Endothelial cell of umbilical vein (primary cell): Measurements from ENCODE around the gene ADAM30.

GRCh38 chr1:119604972-119605419, 43.1 kb downstream of the ZNF697 start:
- PRO-cap = no peak
CAGE:
- cytosol, long polyA minus RNA = no peak
- cytosol, long polyA plus RNA = no peak
- long polyA plus RNA = no peak
- nucleus, long polyA minus RNA = no peak
- nucleus, long polyA plus RNA = no peak

- PRO-cap = no peak
CAGE:
- cytosol, long polyA minus RNA = no peak
- cytosol, long polyA plus RNA = no peak
- long polyA plus RNA = no peak
- nucleus, long polyA minus RNA = no peak
- nucleus, long polyA plus RNA = no peak
Observed at GRCh38 chr1:119784531-119785017, 15.9 kb upstream of the HMGCS2 start.

GRCh38 chr1:119896071-119896631, at the start of gene ADAM30:
Gene ADAM30, minus strand, starts transcription at chr1:119896515.
- PRO-cap = no peak
CAGE:
- cytosol, long polyA minus RNA = no peak
- cytosol, long polyA plus RNA = no peak
- long polyA plus RNA = no peak
- nucleus, long polyA minus RNA = no peak
- nucleus, long polyA plus RNA = no peak

- PRO-cap = no peak
CAGE:
- cytosol, long polyA minus RNA = no peak
- cytosol, long polyA plus RNA = no peak
- long polyA plus RNA = no peak
- nucleus, long polyA minus RNA = no peak
- nucleus, long polyA plus RNA = no peak
Observed at GRCh38 chr1:120158028-120158559, 18.2 kb downstream of the SEC22B start.

GRCh38 chr1:120232751-120233274, 56.5 kb upstream of the SEC22B start:
- PRO-cap = no peak
CAGE:
- cytosol, long polyA minus RNA = no peak
- cytosol, long polyA plus RNA = no peak
- long polyA plus RNA = no peak
- nucleus, long polyA minus RNA = no peak
- nucleus, long polyA plus RNA = no peak

DNA sequence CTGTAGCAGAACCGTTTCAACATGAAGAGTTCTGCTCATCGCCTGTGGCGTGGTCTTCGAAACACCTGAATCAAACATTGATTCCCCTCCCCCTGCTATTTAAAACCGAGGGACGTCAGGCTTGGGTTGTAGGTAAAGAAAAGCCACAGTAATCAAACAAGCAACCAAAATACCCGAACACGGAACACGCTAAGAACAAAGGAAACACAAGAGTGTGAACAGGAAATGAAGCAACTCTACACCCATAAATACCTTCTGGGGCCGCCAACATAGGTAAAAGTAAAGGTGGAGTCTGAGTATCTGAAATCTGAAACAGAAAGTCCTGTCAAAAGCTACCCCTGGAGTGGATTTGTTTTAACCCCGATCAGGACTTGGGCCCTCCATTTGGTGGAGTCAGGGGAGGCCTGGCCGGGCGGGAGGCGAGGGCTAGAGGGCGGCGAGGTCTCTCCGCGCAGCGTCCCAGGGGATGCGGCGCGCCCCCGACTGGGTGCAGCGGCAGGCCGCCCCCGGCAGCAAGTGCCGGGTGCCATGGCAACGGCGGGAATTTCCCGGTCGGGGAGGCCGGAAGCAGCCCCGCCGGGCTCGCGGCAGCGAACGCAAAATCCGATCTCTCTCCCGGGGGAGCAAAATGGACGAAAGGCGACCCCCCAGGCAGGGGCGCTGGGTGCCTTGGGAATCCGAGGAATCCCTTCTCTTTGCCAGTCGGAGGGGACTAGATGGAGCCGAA, 74.2 kb upstream of the NBPF8 start:
- PRO-cap = unidirectional peak, plus-strand start at position 570 of the sequence
CAGE:
- cytosol, long polyA minus RNA = no peak
- cytosol, long polyA plus RNA = no peak
- long polyA plus RNA = no peak
- nucleus, long polyA minus RNA = no peak
- nucleus, long polyA plus RNA = no peak

DNA sequence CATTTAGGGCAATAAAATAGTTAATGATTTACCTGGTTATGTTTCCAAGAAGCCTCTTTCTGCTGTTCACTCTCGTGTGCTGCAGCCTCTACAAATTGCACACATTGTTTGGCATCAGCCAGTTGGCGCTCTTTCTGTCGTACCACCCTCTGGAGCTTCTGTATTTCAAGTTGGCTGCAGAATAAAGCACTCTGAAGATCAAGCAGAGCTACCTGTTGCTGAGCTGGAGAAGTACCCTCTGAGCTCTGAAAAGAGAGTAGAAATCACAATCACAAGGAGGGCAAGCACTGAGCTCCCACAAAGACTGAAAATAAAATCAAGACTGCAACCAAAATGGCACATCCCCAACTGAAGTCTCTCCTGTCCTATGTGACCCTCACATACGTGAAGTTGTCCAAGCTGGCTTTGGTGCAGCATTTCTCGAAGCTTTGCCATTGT, 133.4 kb downstream of the NBPF8 start:
- PRO-cap = no peak
CAGE:
- cytosol, long polyA minus RNA = no peak
- cytosol, long polyA plus RNA = no peak
- long polyA plus RNA = no peak
- nucleus, long polyA minus RNA = no peak
- nucleus, long polyA plus RNA = no peak

- PRO-cap = no peak
CAGE:
- cytosol, long polyA minus RNA = no peak
- cytosol, long polyA plus RNA = no peak
- long polyA plus RNA = no peak
- nucleus, long polyA minus RNA = no peak
- nucleus, long polyA plus RNA = no peak
Observed at GRCh38 chr1:120559254-120559528, 144.4 kb downstream of the NBPF8 start.

- PRO-cap = no peak
CAGE:
- cytosol, long polyA minus RNA = no peak
- cytosol, long polyA plus RNA = no peak
- long polyA plus RNA = no peak
- nucleus, long polyA minus RNA = no peak
- nucleus, long polyA plus RNA = no peak
Observed at GRCh38 chr1:120941277-120941883, 51.8 kb downstream of the PPIAL4A start.

- PRO-cap = no peak
CAGE:
- cytosol, long polyA minus RNA = no peak
- cytosol, long polyA plus RNA = no peak
- long polyA plus RNA = no peak
- nucleus, long polyA minus RNA = no peak
- nucleus, long polyA plus RNA = no peak
Observed at GRCh38 chr1:143748928-143749226, 156.9 kb downstream of the H3-7 start.

DNA sequence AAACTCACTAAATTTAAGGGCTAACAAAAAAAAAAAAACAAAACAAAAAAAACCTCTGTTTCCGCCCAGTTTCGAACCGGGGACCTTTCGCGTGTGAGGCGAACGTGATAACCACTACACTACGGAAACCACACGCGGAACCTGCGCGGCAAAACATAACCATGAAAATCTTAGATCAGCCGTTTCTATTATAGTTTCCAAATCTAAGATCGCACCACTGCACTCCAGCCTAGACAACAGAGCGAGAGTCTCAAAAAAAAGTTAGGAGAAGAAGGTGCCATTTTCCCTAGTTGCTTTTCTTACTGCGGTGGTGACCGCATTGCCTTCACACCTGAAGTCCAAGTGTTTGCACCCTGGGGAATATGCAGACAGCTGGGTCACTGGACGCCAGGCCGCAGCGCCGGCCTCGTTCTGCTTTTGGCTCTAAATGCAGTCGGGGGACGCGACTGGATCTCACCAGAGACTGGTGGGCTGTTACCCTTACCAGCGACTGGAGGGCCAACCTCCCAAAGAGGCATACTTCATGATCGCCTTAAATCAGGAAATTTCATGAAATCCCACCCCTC, 101.8 kb downstream of the H3-7 start:
- PRO-cap = no peak
CAGE:
- cytosol, long polyA minus RNA = no peak
- cytosol, long polyA plus RNA = no peak
- long polyA plus RNA = no peak
- nucleus, long polyA minus RNA = no peak
- nucleus, long polyA plus RNA = no peak

GRCh38 chr1:143874565-143874873, 31.3 kb downstream of the H3-7 start:
- PRO-cap = no peak
CAGE:
- cytosol, long polyA minus RNA = no peak
- cytosol, long polyA plus RNA = no peak
- long polyA plus RNA = no peak
- nucleus, long polyA minus RNA = no peak
- nucleus, long polyA plus RNA = no peak

GRCh38 chr1:144250055-144250507, 123.4 kb downstream of the PPIAL4E start:
- PRO-cap = no peak
CAGE:
- cytosol, long polyA minus RNA = no peak
- cytosol, long polyA plus RNA = no peak
- long polyA plus RNA = no peak
- nucleus, long polyA minus RNA = no peak
- nucleus, long polyA plus RNA = no peak

DNA sequence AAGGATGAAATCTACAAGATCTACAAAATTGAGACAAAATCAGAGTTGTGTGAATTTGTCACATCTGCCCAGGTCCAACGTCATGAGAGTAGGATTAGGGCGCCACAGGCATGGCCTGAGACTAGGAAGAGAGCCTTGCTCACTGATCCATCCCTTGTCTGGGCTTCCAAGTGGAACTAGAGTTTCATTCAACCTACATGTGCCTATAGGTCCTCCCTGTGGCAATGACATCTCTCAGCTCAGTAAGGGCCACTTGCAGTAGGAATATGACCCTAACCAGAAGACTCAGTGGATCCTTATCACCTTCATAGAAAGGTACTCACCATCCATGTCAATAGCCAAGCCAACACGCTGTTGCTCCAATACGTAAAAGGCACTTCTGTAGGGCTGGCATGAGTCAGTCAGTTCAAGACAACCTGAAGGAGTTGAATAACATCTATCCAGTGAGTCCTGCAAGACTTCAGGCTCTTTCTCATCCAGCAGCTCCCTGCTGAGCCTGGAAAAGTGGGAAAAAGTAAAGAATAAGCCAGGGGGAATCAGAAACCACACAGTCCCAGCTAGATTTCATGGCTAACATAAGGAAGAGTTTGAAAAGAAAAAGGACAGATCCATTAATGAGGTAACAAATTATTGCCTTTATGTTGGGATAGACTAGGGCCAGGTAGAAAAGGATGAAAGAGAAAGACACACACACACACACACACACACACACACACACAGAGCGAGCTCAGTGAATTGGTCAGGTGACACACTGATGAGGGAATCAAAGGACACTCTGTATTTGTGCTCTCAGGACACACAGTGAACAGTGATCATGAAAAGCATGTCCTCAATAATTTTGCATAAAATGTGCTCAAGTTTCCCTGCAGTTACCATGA, 33.7 kb downstream of the NBPF15 start:
- PRO-cap = no peak
CAGE:
- cytosol, long polyA minus RNA = no peak
- cytosol, long polyA plus RNA = no peak
- long polyA plus RNA = no peak
- nucleus, long polyA minus RNA = no peak
- nucleus, long polyA plus RNA = no peak

DNA sequence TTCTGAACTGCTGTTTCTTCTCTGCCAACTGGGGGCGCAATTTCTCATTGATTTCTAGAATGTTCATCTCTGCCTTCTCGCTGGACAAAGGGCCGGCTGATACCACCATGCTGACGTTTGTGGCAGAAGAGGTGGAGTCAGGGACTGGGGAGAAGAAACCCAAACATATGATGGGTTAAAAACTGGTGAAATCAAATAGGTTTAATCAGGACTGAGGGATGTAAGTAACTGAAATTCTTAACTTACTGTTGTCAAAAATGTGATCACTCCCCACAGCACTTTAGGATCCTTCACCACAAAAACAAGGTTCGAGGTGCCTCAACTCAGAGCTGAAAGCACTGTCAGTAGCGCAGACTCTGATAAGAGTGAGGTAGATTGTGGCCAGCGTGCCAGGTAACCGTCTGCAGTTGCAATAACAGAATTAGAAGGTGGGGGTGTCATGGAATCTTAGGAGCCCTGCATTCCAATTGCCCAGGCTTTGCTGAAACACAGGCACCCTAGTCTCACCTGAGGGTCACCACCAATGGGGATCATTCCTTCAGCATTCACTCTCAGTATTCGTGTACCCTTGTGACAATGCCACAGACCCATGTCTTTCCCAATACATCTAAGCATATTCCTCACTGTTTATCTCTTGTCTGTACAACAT, 21.4 kb downstream of the NBPF15 start:
- PRO-cap = no peak
CAGE:
- cytosol, long polyA minus RNA = no peak
- cytosol, long polyA plus RNA = no peak
- long polyA plus RNA = no peak
- nucleus, long polyA minus RNA = no peak
- nucleus, long polyA plus RNA = no peak

DNA sequence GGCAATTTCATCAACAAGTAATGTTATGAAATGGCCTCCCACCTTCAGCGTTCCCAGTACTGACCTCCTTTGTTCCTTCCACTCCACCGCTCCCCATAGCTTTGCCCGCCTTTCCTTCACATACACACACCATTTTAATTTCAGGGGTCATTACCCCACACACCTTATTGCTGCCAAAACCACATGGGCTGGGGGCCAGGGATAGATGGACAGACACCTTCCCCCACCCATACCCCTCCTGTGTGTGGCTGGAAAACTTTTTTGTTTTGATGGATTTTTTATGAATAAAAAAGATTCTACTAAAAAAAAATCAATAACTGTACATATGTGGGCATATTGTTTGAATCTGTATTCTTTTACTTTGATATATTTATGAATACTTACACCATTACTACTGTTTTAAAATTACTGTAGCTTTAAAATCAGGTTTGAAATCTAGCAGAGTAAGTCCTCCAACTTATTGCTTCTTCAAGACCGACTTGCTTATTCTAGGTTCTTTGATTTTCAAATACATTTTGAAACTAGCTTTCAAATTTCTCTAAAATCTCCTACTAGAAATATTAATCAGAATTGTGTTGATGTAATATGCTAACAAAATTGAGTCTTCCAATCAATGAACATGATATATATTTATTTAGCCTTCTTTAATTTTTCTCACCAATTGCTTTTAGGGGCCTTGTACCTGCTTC, 18.4 kb downstream of the NBPF15 start:
- PRO-cap = no peak
CAGE:
- cytosol, long polyA minus RNA = no peak
- cytosol, long polyA plus RNA = no peak
- long polyA plus RNA = no peak
- nucleus, long polyA minus RNA = no peak
- nucleus, long polyA plus RNA = start-site peak on the minus strand centred at position 133 of the sequence, 65 bp wide, 19 and 16 reads in 2 replicates

- PRO-cap = no peak
CAGE:
- cytosol, long polyA minus RNA = no peak
- cytosol, long polyA plus RNA = no peak
- long polyA plus RNA = no peak
- nucleus, long polyA minus RNA = no peak
- nucleus, long polyA plus RNA = no peak
Observed at GRCh38 chr1:144983795-144984441, 111.2 kb downstream of the SRGAP2B start.

DNA sequence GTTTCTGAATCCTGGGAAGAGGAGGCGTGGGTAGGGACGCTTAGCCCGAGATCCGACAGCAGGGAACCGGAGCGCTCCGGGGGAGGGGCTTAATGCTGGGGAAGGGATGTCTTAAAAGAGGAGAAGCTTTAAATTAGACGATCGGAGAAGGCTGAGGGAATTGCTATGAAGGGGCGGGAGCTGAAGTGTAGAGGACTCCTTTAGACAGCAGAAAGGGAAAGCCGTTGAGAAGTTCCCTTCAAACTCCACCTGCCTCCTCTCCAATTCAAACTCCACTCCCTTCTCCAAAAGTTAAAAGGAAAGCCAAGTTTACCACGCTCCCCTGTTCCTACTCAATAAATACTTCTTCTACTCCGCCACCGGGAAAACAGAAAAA, 542 bp downstream of the FAM72D start:
- PRO-cap = no peak
CAGE:
- cytosol, long polyA minus RNA = no peak
- cytosol, long polyA plus RNA = no peak
- long polyA plus RNA = no peak
- nucleus, long polyA minus RNA = no peak
- nucleus, long polyA plus RNA = no peak

GRCh38 chr1:145707987-145708541, 896 bp upstream of the PDZK1 start:
- PRO-cap = no peak
CAGE:
- cytosol, long polyA minus RNA = no peak
- cytosol, long polyA plus RNA = no peak
- long polyA plus RNA = no peak
- nucleus, long polyA minus RNA = no peak
- nucleus, long polyA plus RNA = no peak

DNA sequence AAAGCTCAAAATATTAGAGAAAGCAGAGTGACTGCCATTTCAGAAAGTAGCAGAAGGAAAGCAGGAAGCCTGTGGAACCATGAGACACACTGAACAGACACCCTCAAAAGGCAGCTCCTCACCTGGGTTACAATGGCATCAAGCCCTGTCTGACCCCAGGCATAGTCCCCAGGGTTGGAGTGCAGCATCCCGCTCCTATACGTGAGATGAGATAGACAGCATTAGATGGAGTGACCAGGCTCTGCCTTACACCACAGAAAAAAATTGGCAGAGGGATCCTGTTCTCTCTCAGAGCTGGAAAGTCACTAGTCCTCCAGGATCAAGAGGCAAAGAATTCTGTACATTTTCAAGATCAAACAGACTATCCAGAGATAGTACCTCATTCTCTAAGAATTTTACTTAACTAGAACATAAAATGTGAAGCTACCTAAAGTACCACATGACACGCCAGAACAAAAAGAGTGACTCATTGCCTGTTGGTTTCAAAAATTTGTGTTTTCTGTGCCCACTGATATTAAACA, 32.1 kb downstream of the CD160 start:
- PRO-cap = no peak
CAGE:
- cytosol, long polyA minus RNA = no peak
- cytosol, long polyA plus RNA = no peak
- long polyA plus RNA = no peak
- nucleus, long polyA minus RNA = no peak
- nucleus, long polyA plus RNA = no peak